ENCODE measurements around a stretch of chr7.

DNA sequence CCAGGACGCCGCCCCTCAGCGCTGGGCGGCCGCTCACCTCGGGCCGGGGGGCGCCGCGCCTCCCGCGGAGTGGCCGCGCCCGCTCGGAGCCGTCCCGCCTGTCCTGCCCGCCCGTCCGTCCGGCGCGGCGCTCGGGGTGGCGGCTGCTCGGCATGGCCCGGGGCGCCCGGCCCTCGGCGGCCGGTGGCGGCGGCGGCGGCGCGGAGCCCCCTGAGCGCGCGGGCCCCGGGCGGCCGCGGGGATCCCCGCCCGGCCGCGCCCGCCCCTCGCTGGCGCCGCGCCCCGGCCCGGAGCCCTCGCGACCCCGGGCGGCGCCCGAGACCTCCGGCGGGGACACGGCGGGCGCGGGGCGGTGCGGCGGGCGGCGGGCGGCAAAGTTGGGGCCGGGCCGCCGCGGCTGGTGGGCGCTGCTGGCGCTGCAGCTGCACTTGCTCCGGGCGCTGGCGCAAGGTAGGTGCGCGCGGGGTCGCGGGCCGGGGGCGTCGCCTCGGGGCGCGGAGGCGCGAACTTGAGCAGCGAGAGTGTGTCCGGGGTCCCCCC, 453 bp downstream of the SDK1 start:
- CAGE, long polyA plus RNA, result no peak
- RRBS, result 2% methylated on average over 72 of the region's 100 CpGs

DNA sequence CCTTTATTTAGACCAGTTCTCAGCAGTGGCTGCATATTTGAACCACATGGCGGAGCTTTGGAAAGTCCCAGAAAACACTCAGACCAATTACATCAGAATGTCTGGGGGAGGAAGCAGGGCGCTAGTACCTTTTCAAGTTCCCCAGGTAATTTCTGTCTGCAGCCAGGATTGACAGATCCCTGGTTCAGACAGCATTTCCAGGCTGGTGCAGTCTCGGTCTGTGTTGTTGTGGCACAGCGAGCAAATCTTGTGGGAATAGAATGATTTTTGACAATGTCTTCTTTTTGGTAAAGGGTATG, 561.1 kb downstream of the SDK1 start:
- CAGE, long polyA plus RNA, result no peak
- RRBS, result no CpG with 5 or more reads among the region's 4 CpGs

DNA sequence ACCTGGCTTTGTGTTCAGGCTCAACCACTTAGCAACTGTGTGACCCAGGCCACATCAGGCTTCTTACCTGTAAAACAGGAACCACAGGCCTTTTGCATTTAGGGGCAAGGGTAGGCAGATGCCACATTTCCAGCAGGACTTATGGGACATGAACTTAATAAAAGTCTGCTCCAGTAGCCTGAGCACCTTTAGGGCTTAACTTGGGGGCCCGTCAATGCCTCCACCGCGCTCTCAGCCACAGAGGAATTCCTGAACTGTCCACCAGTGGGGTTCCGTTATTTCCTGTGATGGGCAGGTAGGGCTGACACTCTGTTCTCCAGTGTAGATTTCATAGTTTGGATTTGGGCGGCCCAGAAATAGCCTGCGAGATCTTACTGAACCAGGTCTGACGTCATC, 625.7 kb downstream of the SDK1 start:
- CAGE, long polyA plus RNA, result no peak
- RRBS, result no CpG with 5 or more reads among the region's 7 CpGs

DNA sequence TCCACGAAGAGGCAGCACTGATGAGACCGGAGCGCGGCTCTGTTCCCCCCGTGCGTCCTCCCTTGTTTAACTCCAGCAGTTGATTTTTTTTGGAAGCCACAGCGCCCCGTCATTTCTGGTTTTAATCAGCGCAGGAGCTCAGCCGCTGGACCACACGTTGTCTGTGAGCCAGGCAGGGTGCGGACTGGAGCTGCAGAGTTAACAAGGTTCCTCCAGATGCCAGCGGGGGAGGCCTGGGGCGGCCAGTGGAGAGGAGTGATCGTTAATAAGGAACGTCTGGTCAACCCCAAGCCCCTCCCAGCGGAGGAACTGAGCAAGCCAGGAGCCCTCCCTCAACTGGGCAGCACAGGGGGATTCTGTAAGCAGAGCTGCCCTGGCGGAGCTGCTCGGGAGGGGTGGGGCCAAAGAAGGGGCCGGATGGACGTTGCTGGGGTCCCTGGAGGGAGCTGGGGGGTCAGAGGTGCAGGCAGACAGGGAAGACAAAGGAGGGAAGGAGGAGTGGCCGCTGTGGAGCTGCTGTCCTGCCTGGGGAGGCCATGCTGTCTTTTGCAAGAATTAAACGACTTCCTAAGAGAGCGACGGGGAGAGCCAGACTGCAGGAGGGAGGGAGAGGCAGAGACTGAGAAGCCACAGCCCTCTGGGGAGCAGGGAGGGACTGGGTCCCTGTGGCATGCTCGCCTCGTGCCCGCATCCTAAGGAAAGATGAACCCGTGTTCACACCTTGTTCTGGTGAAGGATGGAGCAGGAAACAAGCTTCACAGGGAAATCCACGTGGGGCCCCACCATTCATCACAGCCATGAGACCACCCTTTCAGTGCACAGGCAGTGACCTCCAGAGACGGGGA, 537.1 kb upstream of the FOXK1 start:
- CAGE, long polyA plus RNA, result no peak
- RRBS, result 8% methylated on average over 2 of the region's 31 CpGs

GRCh38 chr7:4267608-4268169, 414.4 kb upstream of the FOXK1 start:
- CAGE, long polyA plus RNA, result no peak
- RRBS, result no CpG with 5 or more reads among the region's 17 CpGs

GRCh38 chr7:4683099-4683665, 1.1 kb downstream of the FOXK1 start:
- CAGE, long polyA plus RNA, result no peak
- RRBS, result 3% methylated on average over 8 of the region's 17 CpGs

DNA sequence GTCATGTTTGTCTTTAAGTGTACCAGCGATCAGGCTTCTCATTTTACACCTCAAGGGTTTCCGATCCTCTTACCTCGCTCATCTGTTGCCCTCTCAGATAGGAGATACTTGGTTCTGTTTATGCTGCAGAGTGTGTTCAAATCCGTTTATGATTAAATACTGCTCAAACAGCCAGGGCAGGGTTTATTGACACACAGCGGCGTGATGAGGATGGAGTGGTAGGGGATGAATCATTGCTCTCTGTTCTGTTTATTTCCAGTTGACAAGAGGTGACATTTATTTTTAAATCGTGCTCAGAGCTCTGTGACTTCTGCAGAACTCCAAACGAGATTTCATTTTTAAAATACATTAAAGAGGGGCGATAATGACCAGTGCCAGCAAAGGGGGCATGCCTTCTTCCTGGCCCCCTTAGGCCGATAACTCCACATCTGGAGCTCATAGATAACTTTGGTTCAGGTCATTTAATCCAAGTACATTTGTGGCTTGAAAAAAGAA, 30.6 kb downstream of the FOXK1 start:
- CAGE, long polyA plus RNA, result no peak
- RRBS, result no CpG with 5 or more reads among the region's 10 CpGs

- CAGE, long polyA plus RNA, result no peak
- RRBS, result no CpG with 5 or more reads among the region's 26 CpGs
Measured at GRCh38 chr7:4738620-4739448, 36.6 kb upstream of the AP5Z1 start.

DNA sequence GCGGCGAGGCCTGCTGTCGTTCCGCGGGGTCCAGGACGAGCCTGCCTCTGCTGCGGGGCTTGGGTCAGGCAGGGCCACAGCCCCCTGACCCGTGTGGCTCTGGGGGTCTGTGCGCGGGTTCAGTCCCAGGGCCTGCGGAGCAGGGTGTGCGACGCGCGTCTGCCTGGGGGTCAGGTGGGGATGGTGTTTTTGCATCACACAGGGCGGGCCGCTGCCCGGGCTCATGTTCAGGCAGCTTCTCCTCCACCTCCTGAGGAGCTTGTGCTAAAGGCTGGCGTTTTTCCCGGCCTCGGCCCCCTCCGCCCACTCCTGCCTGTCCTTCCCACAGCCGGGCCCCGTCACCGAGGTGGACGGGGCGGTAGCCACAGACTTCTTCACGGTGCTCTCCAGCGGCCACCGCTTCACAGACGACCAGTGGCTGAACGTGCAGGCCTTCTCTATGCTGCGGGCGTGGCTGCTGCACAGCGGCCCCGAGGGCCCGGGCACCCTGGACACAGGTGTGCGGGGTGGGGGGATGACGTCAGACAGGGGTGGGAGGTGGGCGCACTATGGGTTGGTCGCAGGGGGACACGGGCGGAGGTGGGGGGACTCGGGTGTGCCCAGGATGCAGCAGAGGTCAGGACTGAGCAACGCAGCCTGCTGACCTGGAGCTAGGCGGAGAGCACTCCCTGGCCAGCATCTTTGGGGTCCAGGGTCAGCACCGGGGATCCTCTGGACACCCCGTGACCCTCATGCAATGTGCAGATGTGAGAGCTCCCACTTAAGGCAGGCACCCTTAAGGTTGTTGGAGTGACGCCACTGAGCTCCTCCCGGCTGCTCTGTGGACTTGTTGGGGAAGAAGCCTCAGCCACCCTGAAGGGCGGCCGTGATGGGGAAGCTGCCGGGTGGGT, 8.7 kb downstream of the AP5Z1 start:
- CAGE, long polyA plus RNA, result no peak
- RRBS, result 82% methylated on average over 12 of the region's 53 CpGs

- CAGE, long polyA plus RNA, result no peak
- RRBS, result 31% methylated on average over 11 of the region's 79 CpGs
Measured at GRCh38 chr7:4791947-4793003, 16.9 kb downstream of the AP5Z1 start.

- CAGE, long polyA plus RNA, result no peak
- RRBS, result 95% methylated on average over 7 of the region's 23 CpGs
Measured at GRCh38 chr7:4836179-4836536, 25.7 kb downstream of the PAPOLB start.

GRCh38 chr7:4882045-4882814, 1.3 kb downstream of the RADIL start:
- CAGE, long polyA plus RNA, result no peak
- RRBS, result no CpG with 5 or more reads among the region's 27 CpGs

DNA sequence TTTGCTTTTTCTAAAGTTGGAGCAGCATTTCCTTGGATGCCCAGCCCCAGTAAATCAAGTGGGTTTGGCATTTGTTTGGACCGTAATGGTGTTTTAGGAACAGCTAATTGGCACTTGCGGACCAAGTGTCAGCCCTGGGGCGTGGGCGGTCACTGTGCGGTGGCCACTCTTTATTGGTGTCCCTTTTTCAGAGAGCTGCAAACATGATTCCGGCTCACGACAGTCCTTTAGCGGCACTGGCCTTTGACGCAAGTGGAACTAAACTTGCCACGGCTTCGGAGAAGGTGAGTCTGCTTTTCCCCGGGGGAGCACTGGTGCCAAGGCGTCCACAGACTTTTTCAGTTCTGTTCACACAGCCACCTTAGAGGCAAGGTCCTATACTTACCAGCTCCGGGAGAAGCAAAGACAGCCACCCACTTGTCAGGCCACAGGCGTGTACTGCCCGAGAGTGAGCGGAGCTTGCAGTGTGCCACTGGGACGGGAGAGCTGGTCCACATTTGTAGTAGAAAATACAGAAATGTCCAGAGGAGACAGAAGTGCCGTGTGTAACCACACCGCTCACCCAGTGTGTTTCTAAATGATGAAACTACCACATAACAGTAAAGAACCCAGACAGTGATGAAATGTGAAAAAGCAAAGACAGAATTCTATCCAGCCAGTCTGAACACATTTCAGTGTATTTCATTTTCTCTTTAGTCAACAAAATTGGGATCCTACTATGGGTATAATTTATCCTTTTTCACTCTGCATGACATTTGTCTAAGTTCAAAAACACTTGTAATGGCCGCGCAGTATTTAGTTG, 27.9 kb downstream of the WIPI2 start:
- CAGE, long polyA plus RNA, result no peak
- RRBS, result 94% methylated on average over 8 of the region's 22 CpGs

- CAGE, long polyA plus RNA, result no peak
- RRBS, result 92% methylated on average over 6 of the region's 49 CpGs
Measured at GRCh38 chr7:5356162-5356982, 67.3 kb downstream of the TNRC18 start.

GRCh38 chr7:5404450-5405033, 19.1 kb downstream of the TNRC18 start:
- CAGE, long polyA plus RNA, result no peak
- RRBS, result no CpG with 5 or more reads among the region's 14 CpGs

- CAGE, long polyA plus RNA, result no peak
- RRBS, result under 1% methylated on average over 54 of the region's 114 CpGs
Measured at GRCh38 chr7:5420398-5421406, 2.9 kb downstream of the TNRC18 start.

DNA sequence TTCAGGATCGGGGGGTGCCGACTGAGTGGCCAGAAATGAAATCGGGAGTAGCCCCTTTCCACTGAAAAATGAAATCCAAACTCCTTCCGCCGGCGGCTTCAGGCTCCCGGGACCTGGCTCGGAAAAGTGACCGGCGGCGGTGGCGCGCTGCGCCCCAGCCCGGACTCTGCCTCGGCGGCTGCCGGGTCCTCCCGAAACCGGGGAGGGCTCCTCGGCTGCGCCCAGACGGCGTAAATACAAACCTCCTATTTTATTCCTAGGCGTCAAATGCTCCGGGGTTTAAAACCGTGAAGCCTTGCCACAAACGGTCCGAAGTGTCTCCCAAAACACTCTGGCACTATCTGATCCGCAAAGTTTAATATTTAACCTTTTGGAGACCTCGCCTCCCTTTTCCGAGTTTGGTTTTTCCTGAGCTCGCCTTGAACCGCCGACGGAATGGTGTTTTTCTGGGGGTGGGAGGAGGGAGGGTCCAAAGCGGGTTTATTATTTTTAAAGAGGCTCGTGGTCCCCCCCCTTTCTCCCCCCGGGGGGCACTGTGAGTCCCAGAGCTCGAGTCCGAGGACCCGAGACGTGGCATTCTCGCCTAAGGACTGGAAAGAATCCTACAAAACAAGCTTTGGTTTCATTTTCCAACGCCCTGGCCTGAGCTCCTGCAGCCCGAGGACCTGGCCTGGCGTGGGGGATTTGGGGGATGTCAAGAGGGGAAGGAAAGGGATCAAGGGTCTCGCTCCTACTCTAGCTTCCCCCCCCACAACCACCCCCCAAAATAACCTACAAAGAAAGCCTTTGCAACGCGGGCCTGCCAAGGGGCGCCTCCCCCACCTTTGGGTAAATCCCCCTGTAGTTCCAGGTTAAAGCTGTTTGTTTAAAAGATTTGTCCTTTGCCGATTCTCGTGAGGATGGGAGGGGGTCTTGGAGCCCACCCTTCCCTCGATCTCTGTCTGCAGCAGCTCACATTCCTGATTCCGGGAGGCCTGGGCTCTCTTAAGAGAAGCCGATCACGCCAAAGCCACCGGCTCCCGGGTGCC, 1.7 kb downstream of the TNRC18 start:
- CAGE, long polyA plus RNA, result no peak
- RRBS, result 1% methylated on average over 7 of the region's 59 CpGs

- CAGE, long polyA plus RNA, result no peak
- RRBS, result 2% methylated on average over 9 of the region's 15 CpGs
Measured at GRCh38 chr7:5422616-5422872, 1.1 kb downstream of the TNRC18 start.

DNA sequence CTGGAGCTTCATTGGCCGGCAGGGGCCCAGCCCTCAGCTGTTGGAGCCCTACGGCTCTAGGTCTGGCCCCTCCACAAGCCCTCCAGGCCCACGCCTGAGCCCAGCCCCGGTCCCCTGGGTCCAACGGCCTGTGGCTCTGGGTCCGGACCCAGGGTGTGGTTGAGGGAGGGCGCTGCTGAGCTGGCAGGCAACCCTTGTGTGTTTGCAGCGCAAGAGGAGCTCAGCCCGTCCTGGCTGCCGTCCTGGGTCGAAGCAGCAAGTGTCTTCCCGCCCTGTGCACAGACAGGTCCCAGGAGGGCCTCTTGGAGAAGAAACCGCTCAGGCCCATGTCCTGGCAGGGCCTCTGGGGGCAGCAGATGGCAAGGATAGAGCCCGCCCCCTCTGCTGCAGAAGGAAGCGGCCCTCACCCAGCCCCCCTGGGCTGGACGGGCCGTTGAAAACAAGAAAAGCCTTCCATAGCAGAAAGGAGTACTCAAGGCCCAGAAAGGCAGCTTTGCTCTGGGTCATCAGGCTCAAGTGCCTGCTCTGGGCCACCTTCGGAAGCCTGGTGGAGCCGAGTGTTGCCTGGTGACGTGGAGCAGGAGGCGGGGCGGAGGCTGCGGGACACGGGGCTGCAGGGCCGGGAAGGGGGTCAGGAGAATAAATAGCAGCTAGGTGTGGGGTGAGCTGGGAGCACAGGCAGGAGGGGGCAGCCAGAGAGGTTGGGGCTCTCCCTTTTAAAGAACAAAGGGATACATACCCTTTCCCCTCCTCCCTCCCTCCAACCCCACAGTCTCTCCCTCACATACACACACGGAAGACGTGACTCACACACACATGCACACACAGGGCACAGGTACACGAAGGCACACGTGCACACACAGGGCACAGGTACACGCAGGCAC, 35.5 kb downstream of the FBXL18 start:
- CAGE, long polyA plus RNA, result no peak
- RRBS, result 25% methylated on average over 3 of the region's 30 CpGs

GRCh38 chr7:5532414-5533339, 2.3 kb upstream of the ACTB start:
- CAGE, long polyA plus RNA, result no peak
- RRBS, result no CpG with 5 or more reads among the region's 23 CpGs